ENCODE results near the gene XPA.

- PRO-cap, result no peak
- RRBS, result no CpG with 5 or more reads among the region's 9 CpGs
These were observed 38.6 kb downstream of the TSTD2 start for GRCh38 chr9:97594465-97595057.

- PRO-cap, result no peak
- RRBS, result no CpG with 5 or more reads among the region's 10 CpGs
These were observed 28.5 kb downstream of the TSTD2 start for GRCh38 chr9:97604412-97605402.

- PRO-cap, result bidirectional peak, plus-strand start at chr9:97697078, minus-strand start at chr9:97696848; bidirectional peak, plus-strand start at chr9:97697516, minus-strand start at chr9:97697314
- RRBS, result 1% methylated on average over 36 of the region's 87 CpGs
These were observed at the start of gene XPA for GRCh38 chr9:97696608-97697821. Gene XPA, minus strand, starts transcription at chr9:97697340.

- PRO-cap, result no peak
- RRBS, result no CpG with 5 or more reads among the region's 1 CpG
These were observed 17.2 kb upstream of the XPA start for GRCh38 chr9:97714429-97714638.

GRCh38 chr9:97853646-97854306, 750 bp downstream of the FOXE1 start:
- PRO-cap, result no peak
- RRBS, result 5% methylated on average over 31 of the region's 85 CpGs

DNA sequence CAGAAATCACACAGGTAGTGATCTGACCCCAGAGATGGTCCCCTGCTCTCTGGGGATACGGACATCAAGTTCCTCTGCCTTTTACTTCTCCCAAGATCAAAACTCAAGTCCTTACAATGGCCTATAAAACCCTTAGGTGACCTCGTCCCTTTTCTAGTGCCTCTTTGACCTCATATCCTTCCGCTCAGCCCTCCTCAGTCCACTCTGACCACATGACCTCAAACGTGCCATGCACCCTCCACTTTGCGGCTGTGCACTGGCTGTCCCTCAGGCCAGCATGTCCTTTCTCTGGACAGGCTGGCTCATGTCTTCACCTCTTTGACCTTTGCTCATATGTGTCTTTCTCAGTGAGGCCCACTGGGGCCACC, 14.7 kb downstream of the TRMO start:
- PRO-cap, result no peak
- RRBS, result no CpG with 5 or more reads among the region's 5 CpGs

- PRO-cap, result no peak
- RRBS, result no CpG with 5 or more reads among the region's 3 CpGs
These were observed 11.2 kb upstream of the NANS start for GRCh38 chr9:98045314-98045844.

DNA sequence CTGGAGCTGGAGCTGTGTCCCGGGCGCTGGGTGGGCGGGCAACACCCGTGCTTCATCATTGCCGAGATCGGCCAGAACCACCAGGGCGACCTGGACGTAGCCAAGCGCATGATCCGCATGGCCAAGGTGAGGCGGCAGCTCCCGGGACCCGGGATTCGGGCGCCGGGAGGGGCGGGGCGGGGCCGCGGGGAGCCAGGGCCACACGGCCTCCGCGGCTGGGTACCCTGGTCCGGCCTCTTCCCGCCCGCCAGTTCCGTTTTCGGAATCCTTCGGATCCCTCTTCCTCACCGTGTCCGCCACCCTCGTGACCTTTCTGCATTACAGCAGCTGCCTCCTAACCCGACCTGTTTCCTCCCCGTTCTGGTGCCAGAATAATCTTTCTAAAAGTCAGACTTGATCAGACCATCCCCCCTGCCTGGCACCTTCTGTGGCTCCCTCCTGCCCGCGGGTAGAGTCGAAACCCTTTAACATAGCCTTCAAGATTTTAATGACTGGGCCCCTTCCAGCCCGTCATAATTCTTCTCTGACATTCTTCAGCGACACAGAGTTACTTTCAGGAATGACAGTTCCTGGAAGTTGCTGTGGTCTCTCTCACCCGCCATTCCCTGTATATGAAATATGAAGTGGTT, 397 bp downstream of the NANS start:
- PRO-cap, result bidirectional peak, plus-strand start at position 250 of the sequence, minus-strand start at position 260 of the sequence
- RRBS, result 4% methylated on average over 16 of the region's 40 CpGs

- PRO-cap, result no peak
- RRBS, result 29% methylated on average over 18 of the region's 97 CpGs
These were observed 31.0 kb downstream of the NANS start for GRCh38 chr9:98087155-98088343.

- PRO-cap, result no peak
- RRBS, result no CpG with 5 or more reads among the region's 8 CpGs
These were observed 843 bp downstream of the TRIM14 start for GRCh38 chr9:98118040-98118718.

GRCh38 chr9:98168876-98169586, 23.4 kb downstream of the CORO2A start:
- PRO-cap, result no peak
- RRBS, result no CpG with 5 or more reads among the region's 17 CpGs

DNA sequence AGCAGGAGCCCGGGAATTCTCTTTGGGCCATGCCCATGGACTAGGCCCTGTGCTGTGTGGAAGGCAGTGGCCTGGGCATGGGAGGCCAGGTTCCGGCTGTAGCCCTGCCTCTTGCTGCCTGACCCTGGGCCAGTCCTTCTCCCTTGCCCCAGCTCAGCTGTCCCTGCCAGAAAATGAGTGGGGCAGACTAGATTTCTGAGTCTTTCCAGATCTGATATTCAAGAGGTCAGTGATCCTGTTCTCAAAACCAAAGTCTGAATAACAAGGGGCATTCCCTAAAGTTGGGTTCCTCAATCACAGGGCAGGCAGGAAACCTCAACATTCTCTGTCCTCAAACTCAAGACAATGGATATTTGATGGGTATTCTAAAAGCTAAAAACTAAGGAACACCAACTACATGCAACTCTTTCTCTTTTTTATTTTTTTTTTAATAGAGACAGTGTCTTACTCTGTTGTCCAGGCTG, 24.9 kb upstream of the CORO2A start:
- PRO-cap, result no peak
- RRBS, result 98% methylated on average over 2 of the region's 2 CpGs

DNA sequence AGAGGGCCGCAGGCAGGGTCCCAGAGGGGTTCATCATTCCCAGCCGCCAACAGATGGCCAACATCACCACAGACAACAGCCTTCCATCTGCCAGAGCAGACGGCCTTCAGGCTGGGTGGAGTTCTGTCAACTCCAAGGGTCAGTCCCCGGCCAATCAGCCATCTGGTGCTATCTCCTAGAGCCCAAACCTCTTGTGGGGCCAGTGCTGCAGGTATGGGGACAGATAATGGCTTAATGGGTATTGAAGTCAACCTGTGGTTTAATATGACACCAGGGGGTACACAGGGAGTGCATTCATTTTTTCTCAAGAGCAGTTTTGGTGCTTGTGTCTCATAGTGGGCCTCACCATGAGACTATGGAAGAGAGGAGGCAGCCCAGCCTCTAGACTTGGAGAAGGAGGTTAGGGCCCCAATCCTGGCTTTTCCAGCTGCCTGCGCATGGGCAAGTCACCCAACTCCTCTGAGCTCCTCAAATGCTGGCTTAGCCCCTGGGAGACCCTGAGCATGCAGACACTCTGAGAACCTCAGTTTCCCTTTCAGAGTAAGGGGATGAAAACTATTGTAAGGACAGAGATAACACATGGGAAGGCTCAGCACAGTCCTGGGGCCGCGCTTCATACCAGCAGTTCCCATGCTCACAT, 30.2 kb downstream of the TBC1D2 start:
- PRO-cap, result no peak
- RRBS, result no CpG with 5 or more reads among the region's 7 CpGs

DNA sequence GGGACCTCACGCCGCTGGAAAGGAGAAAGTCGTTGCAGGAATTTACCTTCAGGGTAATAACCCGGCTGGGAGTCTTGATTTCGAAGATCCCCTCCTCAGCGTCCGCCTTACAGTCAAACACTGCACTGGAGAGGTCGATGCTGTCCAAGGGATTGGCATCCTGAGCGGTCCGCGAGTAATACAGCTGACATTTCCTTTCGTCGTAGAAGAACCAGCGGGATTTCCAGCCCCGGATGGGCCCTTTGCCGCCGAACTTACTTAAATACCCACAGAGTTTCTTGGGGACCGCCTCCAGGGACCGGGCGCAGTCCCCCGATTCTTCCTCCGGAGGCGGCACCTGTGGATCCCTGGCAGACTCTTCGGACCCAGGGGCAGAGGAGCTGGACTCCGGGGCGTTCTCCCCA, 320 bp downstream of the TBC1D2 start:
- PRO-cap, result unidirectional peak, minus-strand start at position 235 of the sequence
- RRBS, result 2% methylated on average over 10 of the region's 26 CpGs

DNA sequence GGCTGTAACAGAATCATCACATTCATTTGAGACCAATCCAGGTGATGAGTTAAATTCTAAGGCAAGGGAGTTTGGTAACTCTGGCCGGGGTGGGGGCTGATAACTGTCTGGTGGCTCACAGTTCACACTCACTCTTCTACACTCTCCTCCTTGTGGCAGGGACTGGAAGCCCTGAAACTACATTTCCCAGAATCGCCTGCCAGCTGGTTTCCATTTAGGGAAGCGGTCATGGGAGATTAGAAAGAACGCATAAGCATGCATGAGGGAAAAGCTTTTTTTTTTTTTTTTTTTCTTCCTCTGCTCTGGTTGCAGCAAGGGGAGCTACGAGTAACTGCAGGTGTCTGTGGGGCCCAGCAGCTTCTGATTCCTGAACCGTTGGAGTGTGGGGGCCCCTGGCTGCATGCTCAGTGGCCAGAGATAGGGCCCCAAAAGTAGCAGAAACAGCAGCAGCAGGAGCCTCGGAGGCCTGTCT, 154.8 kb upstream of the TBC1D2 start:
- PRO-cap, result no peak
- RRBS, result no CpG with 5 or more reads among the region's 7 CpGs

DNA sequence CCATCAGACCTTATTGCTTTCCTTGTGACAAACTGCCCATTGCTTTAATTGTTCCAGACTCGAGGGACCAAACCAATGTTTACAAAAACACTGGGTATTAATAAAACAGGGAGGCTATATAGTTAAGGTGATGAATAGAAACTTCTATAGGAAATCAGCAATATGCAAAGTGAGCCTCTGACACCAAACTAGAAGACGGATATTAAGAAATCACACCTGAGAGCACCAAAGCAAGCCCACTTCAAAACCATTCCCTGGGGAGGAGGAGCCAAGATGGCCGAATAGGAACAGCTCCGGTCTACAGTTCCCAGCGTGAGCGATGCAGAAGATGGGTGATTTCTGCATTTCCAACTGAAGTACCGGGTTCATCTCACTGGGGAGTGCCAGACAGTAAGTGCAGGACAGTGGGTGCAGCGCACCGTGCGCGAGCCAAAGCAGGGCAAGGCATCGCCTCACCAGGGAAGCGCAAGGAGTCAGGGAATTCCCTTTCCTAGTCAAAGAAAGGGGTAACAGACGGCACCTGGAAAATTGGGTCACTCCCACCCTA, 200.6 kb downstream of the GABBR2 start:
- PRO-cap, result no peak
- RRBS, result no CpG with 5 or more reads among the region's 14 CpGs

DNA sequence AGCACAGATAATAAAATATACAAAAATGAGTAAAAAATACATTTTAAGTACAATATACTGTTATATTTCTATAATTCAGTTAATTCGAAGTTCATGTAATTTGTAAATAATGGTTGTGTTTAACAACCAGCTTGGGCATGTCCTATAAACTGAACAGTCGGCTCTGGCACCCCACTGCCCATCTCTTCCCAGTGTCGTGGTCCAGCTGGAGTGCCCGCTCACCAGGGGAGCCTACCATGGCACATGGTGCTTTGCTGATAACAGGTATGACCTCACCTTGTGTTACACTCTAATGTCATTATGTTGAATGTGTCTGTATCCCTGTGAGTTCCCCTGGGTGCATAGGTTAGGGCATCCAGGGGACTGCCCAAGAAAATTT, 42.6 kb downstream of the ANKS6 start:
- PRO-cap, result no peak
- RRBS, result no CpG with 5 or more reads among the region's 4 CpGs

DNA sequence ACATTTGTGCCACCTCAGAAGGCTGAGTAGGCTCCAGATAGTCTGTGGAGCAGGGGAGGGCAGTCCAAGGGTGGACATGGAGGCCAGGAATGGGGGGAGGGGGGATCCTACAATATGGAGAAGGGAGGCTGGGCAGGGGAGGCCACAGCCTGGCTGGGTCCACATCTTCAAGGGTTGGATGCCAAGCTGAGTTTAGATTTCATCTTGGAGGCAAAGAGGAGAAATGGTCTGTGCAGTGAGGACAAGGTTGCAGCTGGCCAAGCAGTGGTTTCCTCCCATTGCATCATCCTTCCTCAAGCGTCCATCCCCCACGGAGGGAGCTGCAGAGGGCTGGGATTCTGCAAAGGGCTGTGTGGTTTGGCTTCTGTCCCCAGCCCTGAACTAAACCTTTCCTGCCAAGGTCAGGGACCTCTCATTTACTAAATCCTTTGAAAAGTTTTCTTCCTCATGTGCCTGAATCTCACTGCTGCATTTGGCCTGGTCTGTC, 60.2 kb downstream of the GALNT12 start:
- PRO-cap, result no peak
- RRBS, result no CpG with 5 or more reads among the region's 2 CpGs

- PRO-cap, result no peak
- RRBS, result 0% methylated on average over 1 of the region's 4 CpGs
These were observed 20.8 kb upstream of the COL15A1 start for GRCh38 chr9:98922806-98923409.

GRCh38 chr9:98985696-98986093, 42.0 kb downstream of the COL15A1 start:
- PRO-cap, result no peak
- RRBS, result no CpG with 5 or more reads among the region's 18 CpGs

All from kidney (tissue), 2 donors.